Osteoblast (primary cell): ENCODE measurements around a stretch of chr6.

- CAGE, long polyA plus RNA: no peak
- RRBS: no CpG with 5 or more reads among the region's 2 CpGs
These were observed 4.2 kb downstream of the REV3L start for GRCh38 chr6:111478564-111479416.

DNA sequence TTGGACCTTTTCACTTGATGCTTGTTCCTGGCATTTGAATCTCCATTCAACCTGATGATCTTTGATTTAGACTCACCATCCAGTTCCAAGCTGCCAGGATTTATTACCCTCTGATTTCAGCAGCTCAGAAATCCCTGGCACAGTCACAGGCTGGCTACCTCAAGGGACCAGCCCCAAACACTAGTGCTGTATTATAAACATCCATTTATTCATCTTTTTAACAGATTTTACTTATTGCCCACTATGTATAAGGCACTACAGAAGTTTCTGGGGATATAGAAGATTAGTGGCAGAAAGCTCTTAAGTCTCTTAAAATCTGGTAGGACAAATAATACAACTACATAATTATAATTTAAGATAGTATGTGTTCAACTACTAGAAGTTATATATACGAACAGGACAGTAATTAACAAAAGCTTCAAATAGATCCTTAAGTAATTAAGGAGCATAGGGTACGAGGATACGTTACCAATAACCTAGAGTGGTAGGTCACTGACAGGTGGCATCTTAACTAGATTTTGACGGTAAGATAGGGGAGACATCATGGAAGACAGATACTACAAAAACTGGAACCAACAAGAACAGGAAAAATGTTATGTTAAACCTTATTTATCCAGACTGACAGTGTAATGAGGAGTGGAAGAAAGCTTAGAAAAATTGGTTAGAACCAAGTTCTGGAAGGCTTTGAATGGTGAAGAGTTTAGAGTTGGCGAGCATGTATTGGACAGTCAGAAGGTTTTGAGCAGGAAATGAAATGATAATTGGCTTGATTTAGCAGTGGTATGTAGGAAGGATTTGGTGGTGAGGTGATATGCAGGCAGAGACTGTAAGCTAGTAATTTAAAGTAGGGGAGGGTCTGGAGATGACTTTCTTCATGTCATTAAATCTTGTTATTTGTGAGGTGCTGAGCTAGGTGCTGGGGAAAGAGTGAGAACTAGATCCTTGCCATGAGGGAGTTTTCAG, 15.5 kb upstream of the REV3L start:
- CAGE, long polyA plus RNA: no peak
- RRBS: no CpG with 5 or more reads among the region's 5 CpGs

DNA sequence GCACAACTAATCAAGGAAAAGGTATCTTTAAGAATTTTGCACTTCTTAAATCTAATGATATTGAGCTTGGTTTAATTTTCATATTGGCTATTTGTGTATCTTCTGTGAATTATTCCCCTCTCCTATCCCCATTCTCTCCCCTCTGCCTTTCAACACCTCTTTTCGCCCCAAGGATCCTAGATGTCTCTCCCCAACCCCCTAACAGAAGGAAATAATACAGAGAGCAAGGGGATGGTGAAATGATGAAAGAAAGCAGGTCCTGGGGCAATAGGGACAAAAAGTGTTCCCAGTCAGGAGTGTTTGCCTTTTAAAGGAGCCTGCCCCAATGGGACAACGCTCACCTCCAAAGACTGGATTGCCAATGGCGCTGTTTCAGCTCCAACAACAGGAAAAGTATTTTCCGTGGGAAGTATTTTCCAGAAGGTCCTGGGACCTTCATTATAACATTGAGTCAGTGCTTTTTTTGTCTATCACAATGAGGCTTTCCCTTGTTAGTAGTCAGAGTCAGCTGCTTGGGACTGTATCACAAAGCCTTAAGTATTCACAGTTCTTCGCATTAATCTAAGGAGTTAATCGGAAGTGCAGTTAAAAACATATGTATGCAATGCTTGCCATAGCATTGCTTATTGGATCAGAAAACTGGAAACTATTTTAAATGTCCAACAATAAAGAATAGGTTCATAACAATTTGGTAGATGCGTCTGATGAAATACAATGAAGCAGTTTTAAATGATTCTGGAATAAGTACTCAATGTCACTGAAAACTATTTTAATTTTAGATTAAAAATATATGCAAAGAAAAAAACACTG, 17.4 kb downstream of the TRAF3IP2 start:
- CAGE, long polyA plus RNA: no peak
- RRBS: no CpG with 5 or more reads among the region's 7 CpGs

DNA sequence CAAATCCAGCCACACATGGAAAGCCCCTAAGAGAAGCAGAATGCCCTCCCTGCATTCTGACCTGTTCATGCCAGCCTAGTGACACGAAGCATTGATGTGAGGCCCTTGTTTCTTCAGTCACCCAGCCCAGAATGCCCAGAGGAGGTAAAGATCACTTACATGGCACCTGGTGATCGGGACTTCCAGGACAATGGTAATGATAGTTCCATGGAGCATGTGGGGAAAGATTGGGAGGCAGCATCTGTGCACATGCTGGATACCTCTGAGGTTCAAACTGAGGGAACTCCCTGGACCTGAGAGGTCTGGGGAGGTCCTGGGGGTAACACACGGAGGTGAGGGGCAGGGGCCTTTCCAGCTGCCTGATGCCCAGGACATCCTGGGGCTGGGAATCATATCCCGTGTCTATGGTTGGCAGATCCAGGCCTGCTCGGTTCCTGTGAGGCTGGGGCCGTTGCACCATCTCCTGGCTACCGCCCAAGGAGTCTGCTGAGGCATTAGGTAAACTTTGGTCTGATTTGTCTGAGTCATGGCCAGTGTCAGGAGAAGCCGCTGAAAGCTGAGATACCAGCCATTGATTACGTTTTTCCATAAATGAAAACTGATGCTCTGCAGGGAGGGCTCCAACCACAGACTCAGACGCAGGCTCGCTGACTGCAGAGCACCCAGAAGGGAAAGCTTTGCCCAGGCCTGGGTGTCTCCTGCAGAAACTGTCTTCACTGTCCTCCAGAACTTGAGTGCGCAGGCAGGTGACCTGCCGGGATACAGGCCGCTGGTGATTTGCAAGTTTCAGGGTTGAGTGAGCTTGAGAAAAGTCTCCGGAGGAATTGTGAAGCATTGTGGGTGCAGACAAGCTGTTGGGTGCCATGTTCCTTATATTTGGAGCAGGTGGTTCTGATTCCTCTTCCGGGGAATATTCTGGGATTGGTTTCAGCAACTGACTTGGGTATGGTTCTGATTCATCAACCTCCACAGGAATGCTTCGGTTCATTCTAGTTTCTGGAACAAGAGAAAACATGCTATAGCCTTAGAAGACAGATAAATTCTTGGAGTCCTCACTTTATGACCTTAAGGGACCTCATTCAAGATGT, 14.2 kb downstream of the TRAF3IP2 start:
- CAGE, long polyA plus RNA: no peak
- RRBS: 43% methylated on average over 4 of the region's 17 CpGs

- CAGE, long polyA plus RNA: no peak
- RRBS: no CpG with 5 or more reads among the region's 8 CpGs
These were observed 26.4 kb upstream of the TRAF3IP2 start for GRCh38 chr6:111631865-111632627.

- CAGE, long polyA plus RNA: no peak
- RRBS: no CpG with 5 or more reads among the region's 4 CpGs
These were observed 49.3 kb upstream of the TRAF3IP2 start for GRCh38 chr6:111654941-111655470.

DNA sequence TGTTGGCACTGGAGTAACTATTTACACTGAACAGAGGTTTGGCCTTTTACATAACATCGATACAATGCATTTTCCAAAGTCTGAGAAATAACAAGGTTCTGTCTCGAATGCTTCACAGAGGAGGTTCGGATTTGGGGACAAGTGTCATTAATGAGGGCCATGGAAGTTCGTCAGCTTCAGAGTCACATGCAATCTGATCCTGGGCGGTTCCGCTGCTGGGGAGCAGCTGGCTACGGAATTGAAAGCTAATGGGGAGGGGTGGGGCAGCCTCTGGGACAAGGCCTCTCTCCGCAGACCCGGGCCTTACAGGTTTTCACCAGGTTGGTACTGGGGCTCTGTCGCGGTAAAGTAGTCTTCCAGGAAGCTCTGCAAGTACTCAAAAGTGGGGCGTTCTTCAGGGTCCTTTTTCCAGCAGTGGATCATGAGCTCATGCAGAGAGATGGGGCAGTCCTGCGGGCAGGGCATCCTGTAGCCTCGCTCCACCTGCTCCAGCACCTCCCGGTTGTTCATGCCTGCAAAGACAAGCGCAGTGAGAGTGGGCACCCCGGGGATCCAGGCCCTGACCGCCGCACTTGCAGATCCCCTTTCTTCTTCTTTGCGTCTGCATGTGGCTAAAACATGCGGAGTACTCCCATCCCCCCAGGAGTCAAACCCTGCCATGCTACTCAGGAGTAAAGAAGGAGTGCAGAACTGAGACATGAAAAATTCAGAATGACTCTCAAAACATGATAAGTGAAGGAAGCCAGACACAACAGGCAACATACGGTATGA, 55.9 kb upstream of the TRAF3IP2 start:
- CAGE, long polyA plus RNA: no peak
- RRBS: 100% methylated on average over 1 of the region's 22 CpGs

GRCh38 chr6:111693797-111693996, 88.0 kb upstream of the TRAF3IP2 start:
- CAGE, long polyA plus RNA: no peak
- RRBS: no CpG with 5 or more reads among the region's 1 CpG

DNA sequence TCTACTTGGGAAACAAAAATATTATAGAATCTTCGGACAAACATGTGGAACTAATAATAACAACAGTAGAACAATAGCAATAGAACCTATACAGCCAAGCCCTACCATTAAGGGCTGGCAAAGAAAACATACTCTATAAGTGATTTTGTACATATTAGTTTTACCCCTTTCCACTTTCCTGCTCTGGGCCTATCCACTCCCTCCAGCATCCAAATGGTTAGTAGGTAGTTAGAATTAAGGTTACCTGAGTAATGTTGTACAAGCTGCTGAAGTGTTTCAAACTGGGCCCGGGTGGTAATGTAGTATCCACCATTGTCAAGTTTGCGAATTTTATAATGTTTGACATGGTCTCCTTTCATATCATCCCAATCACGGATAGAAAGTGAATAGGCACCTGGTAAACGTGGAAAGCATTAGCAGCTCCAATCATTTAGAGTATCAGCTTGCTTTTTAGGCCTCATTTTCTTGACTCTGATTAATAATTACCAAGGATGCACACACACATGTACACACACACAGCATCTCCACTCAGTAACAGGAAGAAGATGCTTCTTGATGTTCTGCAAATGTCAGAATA, 97.1 kb upstream of the TRAF3IP2 start:
- CAGE, long polyA plus RNA: no peak
- RRBS: no CpG with 5 or more reads among the region's 5 CpGs

DNA sequence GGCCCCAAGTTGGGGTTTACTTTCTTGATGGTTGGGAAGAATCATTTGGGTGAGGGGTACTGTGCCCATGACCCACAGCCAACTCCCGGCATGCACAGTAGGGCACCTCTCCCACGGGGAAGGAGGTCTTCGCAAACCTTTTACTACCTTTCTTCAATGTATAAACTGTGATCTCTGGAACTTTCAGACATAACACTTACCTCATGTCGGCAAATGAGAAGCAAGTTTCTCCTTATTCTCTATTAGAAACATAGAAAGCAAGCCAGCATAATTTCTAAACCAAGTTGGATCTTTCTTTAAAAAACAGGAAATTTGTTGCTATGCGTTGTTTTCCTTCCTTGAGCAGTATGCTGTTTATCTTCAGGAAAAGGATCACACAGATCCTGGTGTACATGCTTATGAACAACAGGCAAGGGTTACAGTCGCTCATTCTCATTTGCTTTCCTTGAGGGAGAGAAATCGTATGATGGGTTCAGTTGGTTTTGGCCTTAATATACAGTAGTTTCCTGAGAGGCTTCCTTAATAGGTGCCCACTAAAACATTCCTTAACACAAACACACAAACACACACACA, 118.9 kb downstream of the FYN start:
- CAGE, long polyA plus RNA: no peak
- RRBS: no CpG with 5 or more reads among the region's 7 CpGs

DNA sequence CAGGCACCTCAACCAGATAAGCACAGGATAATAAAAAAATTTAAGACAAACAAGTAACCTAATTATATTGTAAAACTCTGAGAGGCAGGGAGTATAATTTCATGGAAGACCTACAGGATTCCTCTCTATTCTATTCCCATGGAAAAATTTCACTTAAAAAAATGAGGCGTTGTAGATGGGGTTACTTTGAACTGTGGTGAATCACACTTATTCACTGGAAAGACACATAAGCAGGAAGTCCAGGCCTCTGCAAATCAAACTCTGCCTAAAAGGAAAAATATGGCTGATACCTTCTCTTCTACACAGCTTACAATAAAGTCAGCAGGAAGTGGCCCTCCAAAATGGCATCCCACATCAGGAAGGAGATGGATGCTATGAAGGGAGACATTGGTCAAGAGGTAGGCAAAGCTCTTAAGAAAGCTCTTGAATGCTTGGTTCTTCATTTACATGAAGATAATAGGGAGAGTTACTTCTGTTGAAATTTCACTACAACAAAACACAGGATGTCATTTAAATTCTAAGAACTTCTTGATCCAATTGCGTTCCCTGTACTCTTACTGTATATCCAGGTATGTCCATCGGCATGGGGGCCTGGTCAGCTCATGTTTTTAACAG, 115.9 kb downstream of the FYN start:
- CAGE, long polyA plus RNA: no peak
- RRBS: no CpG with 5 or more reads among the region's 3 CpGs

GRCh38 chr6:111799530-111800179, 73.6 kb downstream of the FYN start:
- CAGE, long polyA plus RNA: no peak
- RRBS: no CpG with 5 or more reads among the region's 11 CpGs

- CAGE, long polyA plus RNA: no peak
- RRBS: no CpG with 5 or more reads among the region's 6 CpGs
These were observed 64.8 kb downstream of the FYN start for GRCh38 chr6:111808418-111808839.

DNA sequence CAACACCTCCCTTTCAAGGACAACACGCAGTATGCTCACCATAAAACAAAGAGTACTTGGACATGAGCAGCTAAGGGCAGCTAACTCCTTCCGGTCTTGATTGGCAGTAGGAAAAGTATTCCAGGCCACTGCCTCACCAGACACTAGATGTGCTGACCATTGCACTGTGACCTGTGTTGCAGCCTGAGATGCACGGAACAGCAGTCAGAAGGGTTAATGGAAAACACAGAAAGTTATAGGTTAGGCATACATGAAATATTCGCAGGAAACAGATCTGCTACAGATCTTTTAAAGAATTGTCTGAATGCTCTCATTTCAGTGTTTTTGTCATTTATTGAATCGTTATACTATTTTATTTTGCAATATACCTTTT, 19.0 kb downstream of the FYN start:
- CAGE, long polyA plus RNA: no peak
- RRBS: no CpG with 5 or more reads among the region's 5 CpGs

DNA sequence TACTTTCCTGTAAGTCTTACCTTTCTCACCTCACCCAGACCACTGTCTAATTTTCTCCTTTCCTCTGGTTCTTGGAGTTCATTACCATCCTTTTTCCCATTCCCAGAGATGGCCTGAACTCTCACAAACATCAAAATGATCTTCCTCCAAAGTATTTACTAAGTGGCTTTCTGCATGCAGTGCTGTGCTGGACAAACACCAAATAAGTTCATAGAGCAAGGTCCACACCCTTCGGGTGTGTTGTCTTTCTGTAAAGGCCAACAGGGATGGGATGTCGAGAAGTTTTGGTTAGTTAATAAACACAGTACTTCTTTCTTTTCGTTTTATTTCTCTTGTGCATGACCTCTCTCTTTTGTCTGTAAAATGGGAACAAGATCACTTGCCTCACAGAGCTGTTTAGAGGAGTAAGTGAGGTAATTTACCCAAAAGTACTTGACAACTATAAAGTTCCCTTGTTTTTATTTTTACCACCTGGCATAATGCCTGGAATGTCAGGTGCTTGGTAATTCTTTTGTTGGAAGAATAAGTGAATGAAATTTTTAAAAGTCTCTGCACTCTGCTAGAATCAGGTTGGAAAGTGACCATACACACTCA, 22.9 kb upstream of the CCN6 start:
- CAGE, long polyA plus RNA: no peak
- RRBS: no CpG with 5 or more reads among the region's 3 CpGs

DNA sequence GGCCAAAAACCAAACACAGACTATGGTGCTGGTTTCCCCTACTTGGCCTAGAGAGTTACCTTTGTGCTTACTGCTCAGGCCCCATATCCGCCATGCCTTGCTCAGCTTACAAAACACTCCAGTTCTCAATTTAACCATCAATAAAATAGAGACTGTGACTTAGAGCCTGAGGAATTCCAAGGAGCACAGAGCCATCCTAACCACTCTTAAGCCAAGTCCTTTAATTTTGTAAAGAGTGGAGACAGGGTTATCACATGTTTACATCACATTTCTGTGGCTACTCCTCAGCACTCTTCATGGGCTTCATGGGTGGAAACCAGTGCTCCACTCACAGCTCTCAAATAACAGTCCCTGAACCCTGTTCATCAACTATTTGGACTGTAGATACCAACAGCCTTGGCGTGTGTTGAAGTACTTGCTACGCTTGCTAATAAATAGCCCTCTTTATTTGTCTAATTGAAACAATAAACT, 32.0 kb downstream of the LAMA4 start:
- CAGE, long polyA plus RNA: no peak
- RRBS: no CpG with 5 or more reads among the region's 3 CpGs

- CAGE, long polyA plus RNA: no peak
- RRBS: no CpG with 5 or more reads among the region's 5 CpGs
These were observed 269.7 kb upstream of the MARCKS start for GRCh38 chr6:113587344-113587872.

- CAGE, long polyA plus RNA: no peak
- RRBS: no CpG with 5 or more reads among the region's 15 CpGs
These were observed 211.7 kb upstream of the MARCKS start for GRCh38 chr6:113645196-113646053.

DNA sequence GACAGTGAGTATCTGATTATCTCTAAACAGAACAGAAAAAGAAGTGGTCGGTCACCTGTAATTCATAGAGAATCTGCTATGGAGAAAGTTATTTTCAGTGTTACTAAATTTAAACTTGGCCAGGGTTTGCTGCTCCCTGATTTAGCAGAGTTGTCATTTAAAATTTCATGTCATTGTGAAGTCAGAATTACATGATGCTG, 114.2 kb downstream of the HS3ST5 start:
- CAGE, long polyA plus RNA: no peak
- RRBS: no CpG with 5 or more reads among the region's 1 CpG

DNA sequence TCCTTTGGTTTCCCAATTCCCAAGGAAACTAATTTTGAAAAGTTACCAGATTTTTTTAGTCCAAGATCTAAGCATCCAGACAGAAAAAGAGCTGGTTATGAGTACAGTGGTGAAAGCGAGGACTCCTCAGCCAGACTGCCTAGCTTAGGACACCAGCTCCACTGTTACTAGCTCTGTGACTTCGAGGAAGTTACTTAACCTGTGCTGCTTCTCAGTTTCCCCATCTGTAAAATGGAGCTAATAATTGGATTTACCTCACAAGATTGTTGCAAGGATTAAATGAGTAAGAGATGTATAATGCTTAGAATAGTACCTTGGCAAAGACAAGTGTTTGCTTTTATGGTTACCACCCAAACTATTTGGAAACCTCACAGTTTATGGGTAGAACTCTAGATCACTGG, 1.1 kb downstream of the NT5DC1 start:
- CAGE, long polyA plus RNA: no peak
- RRBS: no CpG with 5 or more reads among the region's 2 CpGs